ENCODE measurements around a stretch of chr10.

DNA sequence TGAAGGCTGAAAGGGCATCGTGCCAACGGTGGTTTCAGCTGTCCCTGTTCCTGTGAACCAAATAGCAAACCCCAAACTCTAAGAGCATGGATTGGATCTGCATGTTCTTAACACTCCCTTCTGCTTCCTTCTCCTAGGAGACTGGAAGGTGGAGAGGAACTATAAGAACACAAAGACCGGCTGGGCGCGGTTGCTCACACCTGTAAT lies 1.5 kb downstream of the PRDX3 start:
- PRO-cap, result no peak
- RAMPAGE, long total RNA, 2 experiments, result no peak in any of the 2 experiments

GRCh38 chr10:119239136-119239335 lies 31.7 kb downstream of the GRK5 start:
- PRO-cap, result no peak
- RAMPAGE, long total RNA, 2 experiments, result no peak in any of the 2 experiments

DNA sequence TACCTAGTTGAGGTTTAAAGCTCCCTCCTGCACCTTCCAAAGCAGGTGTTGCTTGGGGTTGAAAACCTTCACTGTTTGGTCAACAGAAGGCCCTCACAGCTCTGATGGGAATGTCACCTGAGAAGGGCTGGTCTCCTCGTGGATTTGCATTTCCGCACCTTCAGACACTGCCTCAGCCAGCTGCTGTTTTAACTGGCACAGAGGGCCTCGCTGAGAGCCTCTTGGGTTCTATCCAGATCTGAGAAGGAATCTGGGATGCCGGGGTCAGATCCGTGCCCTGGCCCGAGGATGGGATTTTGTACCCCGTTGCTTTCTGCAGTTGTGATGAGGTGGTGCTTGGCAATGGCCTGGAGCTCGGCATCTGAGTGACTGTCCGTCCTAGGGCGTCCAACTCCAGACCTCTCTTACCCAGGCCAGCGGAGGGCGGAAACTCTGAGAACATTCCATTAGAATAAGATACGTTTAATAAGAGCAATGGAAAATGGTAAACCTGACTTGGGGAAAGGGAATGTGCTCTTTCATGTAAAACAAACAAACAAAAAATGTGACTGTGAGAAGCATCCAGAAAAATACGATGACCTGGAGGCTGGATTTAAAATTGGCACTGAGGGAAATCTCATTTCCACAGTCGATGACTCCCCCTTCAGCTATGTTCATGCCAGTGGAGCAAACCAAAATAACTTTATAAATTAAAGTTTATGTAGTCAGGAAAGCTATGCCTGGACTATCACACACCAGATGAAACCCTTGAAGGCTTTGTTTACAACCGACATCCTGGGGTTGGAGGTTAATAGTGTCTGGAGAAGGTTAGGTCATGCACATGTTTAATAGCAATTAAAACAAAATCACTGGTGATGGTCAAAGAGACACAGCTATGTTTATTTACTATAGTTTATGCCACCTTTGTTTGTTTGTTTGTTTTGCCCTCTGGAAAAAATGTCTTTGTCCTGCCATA lies 39.6 kb downstream of the GRK5 start:
- PRO-cap, result no peak
- RAMPAGE, long total RNA, 2 experiments, result no peak in any of the 2 experiments

DNA sequence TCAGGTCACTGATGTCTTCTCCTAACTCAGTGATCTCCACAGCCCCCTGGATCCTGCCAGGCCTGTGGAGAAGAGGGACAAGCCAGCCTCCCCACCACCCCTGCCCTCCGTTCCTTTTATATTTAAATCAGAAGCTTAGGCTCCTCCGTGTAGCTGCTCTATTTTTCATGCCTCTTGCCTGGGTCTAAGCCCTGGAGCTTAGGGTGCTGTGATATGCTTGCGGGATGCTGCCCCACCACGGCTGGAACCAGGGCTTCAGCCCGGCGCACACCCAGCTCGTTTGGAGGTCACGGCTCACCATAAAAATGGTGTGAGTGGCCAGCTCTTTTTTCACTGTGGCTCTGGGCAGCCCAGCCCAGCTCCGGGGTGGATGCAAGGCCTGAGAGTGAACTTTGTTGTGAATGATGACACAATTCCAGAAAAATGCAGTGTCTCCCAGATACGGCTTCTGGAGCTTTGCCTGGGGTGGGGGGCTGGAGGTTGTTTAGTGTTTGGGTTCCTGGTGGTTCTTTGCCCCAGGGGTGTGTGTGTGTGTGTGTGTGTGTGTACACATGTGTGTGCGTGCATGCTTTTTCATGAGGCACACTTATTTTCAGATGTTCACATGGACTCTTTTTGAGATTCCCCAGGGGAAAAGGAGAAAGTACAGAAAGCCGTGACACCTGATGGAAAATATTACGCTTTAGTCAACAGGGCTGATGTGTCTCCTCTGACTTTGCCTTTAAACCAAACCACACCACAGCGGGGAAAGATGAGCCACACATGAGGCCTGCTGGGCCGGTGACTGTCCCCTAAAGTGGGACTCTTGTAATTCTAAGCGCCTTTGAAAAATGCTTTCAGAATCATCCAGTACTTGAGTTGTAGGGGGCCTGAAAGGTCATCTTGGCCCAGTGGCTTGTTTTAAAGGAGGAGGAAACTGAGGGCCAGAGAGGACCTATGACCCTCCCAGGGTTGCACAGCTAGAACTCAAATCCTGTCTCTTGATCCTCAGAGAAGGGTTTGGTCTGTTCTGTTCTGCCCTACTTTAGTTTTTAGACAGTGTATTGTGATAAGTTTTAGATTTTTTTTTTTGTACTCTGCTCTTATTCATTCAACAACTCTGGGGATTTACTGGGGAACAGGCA lies 46.3 kb downstream of the GRK5 start:
- PRO-cap, result unidirectional peak, plus-strand start at position 734 of the sequence
- RAMPAGE, long total RNA, 2 experiments, result no peak in any of the 2 experiments

GRCh38 chr10:119350581-119351059 lies 143.2 kb downstream of the GRK5 start:
- PRO-cap, result no peak
- RAMPAGE, long total RNA, 2 experiments, result no peak in any of the 2 experiments

DNA sequence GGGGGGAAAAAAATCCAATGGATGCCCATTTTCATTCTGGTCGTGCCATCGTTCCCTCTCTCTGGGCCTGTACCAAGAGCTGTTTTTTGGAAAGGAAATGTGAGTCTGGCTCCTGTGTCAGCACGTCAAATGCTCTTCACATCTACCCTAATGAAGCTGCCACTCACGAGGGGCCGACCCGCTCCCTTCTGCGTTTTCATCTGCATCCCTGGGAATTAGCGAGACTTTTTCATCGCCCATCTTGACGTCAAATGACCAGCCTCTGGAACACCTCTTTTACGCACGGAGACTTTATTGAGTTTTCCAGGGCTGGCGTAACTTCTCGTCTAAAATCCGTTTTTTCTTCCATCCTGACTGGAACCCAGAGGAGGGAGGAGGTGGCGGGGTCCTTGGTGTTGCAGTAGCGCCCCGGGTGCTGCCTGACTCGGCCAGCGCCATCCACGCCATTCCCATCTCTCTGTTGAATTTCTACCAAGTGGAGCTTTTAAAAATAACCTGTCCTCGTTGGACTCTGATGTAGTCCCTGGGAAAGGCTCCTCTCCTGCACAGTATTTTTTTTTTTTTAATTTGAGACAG lies 156.0 kb downstream of the RGS10 start:
- PRO-cap, result no peak
- RAMPAGE, long total RNA, 2 experiments, result no peak in any of the 2 experiments

DNA sequence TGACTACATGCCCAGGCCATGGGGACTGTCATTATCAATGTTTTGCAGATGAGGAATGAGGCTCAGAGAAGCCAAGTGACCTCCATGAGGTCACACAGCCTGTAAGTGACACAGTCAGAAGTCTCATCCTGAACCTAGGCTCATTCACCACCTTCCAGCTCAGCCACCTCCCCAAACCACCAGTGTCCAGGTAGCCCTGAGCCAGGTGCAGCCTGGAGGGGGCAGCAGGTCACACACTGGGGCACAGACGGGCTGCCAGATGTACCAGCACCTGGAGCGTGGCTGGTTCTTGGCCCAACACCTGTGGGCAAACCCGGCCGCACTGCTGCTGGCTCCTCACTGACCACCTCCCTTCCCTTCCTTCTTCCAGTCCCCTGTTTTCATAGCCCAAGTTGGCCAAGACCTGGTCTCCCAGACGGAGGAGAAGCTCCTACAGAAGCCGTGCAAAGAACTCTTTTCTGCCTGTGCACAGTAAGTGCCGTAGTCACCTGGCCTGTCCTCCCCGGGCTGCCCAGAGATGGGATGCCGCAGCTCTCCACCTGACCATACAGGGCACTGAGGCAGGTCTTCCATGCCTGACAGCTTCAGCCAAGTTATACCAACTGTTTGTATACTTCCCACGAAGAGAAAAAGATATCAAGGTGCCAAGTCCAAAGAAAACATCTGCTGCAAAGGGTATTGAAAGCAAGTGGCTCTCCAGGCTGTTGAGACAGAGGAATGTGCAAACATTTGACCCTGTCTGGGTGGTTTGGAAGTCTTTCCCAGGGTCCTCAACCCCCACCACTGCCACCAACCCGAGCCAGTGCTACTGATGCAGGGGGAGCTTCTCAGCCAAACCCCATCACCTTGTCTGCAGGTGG lies 119.5 kb downstream of the RGS10 start:
- PRO-cap, result no peak
- RAMPAGE, long total RNA, 2 experiments, result no peak in any of the 2 experiments

GRCh38 chr10:119443254-119443978 lies 99.1 kb downstream of the RGS10 start:
- PRO-cap, result no peak
- RAMPAGE, long total RNA, 2 experiments, result start-site peak on the plus strand in 1 of 2 experiments, at chr10:119443573-119443626 at its widest, 8 reads per replicate

- PRO-cap, result no peak
- RAMPAGE, long total RNA, 2 experiments, result no peak in any of the 2 experiments
These were observed 52.9 kb downstream of the RGS10 start for GRCh38 chr10:119489519-119490162.

DNA sequence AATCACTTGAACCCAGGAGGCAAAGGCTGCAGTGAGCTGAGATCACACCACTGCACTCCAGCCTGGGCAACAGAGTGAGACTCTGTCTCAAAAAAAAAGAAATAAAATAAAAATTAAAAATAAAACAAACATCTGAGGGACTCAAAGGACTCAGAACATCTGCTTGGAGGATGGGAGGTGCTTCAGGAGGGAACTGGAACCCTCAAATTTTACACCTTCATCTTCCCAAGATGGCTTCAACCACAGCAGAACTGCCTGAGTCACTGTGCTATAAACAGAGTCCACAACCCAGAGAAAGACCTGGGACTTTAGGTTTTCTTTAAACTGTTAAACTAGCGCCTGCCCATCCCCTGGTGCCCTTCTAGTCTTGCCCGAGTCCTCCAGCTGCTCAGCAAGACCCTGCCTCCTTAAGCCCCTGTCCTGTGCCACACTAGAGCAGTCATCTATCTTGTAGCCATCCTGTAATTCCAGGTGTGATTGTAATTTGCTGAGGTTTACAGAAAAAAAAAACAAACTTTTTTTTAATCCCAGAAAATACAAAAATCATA lies 40.8 kb downstream of the RGS10 start:
- PRO-cap, result no peak
- RAMPAGE, long total RNA, 2 experiments, result no peak in any of the 2 experiments

DNA sequence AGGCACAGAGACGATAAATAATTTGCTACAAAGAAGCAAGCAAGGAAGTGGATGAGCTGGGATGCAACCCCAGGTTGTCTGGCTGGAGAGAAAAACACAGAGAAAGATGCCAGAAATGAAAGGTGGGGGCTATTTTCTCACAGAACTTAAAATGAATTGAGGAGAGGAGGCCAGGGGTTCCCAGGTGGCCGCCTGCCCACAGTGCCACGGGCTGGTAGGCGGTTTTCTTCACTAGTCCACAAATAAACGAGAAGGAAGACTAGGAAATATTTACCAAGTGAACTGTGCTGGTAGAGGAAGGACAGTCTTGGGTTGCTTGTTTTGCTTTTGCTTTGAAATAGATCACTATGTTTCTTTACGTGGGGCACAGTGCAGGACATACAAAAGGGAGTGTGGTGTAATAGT lies 5.0 kb downstream of the RGS10 start:
- PRO-cap, result no peak
- RAMPAGE, long total RNA, 2 experiments, result no peak in any of the 2 experiments

- PRO-cap, result no peak
- RAMPAGE, long total RNA, 2 experiments, result no peak in any of the 2 experiments
These were observed 11.2 kb downstream of the TIAL1 start for GRCh38 chr10:119585260-119586365.

- PRO-cap, result unidirectional peak, minus-strand start at chr10:119652569; unidirectional peak, minus-strand start at chr10:119652637
- RAMPAGE, long total RNA, 2 experiments, result no peak in any of the 2 experiments
These were observed 1.3 kb downstream of the BAG3 start for GRCh38 chr10:119652464-119652827.

DNA sequence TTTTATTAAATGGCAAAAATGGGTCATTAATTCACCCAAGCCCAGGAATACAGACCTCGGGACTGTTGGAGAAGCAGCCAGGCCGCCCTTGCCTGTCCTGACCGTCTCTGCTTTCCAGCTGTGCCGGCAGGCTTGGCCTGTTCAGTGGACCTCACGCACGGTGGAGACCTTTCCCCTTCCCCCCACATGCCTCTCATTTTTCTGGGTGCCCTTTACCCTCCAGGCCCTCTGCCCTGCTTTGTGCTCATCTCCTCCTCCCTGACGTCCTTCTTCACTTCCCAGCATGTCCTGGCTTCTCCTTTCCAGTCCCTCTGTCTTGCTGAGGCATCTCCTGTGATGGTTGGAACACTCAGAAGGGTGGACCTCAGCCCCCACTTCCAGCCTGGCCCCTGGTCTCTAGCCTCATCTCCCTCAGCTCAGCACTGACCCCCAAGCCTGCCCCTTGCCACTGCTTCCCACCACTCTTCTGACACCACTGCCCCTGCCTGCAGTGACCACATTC lies 14.8 kb downstream of the BAG3 start:
- PRO-cap, result no peak
- RAMPAGE, long total RNA, 2 experiments, result no peak in any of the 2 experiments

- PRO-cap, result no peak
- RAMPAGE, long total RNA, 2 experiments, result no peak in any of the 2 experiments
These were observed 36.9 kb downstream of the BAG3 start for GRCh38 chr10:119687987-119688670.

- PRO-cap, result no peak
- RAMPAGE, long total RNA, 2 experiments, result no peak in any of the 2 experiments
These were observed 58.3 kb downstream of the MCMBP start for GRCh38 chr10:119814242-119814760.

DNA sequence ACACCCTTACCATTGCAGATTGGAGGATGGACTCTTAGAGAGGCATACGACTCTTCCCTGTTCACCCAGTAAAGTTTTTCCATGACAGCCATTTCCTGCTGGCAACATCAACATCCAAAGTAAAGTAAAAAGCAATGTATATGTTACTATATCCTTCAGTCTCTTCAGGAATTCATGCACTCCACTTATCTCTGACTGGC lies 297.1 kb downstream of the WDR11 start:
- PRO-cap, result no peak
- RAMPAGE, long total RNA, 2 experiments, result no peak in any of the 2 experiments

DNA sequence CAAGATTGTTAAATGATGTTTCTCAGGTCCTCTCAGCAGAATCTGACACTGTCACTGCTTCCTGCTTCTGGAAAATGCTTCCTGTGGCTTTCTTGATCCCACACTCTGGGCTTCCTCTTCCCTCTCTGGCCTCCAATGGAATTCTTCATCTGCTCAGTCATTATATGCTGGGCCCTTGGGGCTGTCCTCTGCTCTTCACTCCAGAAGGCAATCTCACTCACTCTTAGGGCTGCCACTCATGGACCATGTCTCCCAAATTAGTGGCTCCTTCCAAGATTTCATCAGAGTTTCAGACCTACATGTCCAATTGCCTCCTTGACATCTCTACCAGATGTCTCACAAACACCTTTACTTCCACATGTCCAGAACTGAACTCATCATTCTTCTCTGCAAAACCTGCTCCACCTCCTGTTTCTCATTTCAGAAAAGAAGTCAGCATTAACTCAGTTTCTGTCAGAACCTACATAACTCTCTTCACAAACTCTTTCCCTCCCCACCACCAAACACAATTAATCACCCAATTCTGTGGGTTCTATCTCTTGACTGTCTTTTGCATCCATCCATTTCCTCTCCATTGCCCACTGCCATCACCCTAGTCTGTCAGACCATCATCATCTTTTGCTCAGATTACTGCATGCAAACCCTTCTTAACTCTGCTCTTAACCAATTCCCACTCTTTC lies 147.9 kb downstream of the ATE1 start:
- PRO-cap, result no peak
- RAMPAGE, long total RNA, 2 experiments, result no peak in any of the 2 experiments

DNA sequence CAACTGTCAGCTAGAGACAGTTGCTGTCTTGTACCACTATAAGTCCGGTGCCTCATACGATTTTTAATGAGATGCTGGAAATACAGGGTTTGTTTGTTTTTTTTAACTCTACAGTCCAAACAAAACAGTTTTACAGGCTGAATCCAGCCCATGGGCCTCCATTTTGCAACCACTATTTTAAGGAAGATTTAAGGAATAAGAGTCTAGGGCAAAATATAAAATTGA lies 941 bp upstream of the ATE1 start:
- PRO-cap, result no peak
- RAMPAGE, long total RNA, 2 experiments, result no peak in any of the 2 experiments

DNA sequence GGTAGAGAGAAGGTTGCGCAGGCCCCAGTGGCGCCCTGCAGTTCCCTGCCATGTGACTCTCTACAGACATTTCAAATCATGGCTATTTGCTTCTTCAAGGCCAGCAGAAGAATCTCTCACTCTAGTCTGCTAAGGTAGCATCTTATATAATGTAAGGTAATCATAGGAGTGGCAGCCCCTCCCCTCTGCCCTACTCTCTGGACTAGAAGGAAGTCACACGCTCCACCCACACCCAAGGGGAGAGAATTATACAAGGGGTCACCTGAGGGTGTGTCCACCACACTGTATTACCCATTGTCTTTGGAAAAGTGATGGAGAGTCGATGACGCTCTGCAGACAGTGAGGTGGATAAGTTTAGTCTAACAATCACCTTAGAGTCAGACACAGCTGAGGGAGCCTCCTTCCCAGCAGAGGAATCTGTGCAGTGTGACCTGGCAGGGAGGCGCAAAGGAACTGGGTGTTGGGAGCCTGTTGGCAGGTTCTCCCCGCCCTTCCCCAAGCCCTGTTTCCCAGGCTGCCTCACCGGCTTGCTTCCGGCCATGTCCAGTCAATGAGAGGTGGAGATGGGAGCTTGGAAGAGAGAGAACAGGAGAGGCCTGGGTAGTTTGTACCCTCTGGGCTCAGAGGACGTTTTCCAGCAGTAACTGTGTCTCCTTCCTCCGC lies 35.5 kb upstream of the PLEKHA1 start:
- PRO-cap, result bidirectional peak, plus-strand start at position 447 of the sequence, minus-strand start at position 118 of the sequence
- RAMPAGE, long total RNA, 2 experiments, result no peak in any of the 2 experiments

Measured in lower leg skin (tissue), 2 donors.